ENCODE results near the genes COL19A1 and FAM135A.

DNA sequence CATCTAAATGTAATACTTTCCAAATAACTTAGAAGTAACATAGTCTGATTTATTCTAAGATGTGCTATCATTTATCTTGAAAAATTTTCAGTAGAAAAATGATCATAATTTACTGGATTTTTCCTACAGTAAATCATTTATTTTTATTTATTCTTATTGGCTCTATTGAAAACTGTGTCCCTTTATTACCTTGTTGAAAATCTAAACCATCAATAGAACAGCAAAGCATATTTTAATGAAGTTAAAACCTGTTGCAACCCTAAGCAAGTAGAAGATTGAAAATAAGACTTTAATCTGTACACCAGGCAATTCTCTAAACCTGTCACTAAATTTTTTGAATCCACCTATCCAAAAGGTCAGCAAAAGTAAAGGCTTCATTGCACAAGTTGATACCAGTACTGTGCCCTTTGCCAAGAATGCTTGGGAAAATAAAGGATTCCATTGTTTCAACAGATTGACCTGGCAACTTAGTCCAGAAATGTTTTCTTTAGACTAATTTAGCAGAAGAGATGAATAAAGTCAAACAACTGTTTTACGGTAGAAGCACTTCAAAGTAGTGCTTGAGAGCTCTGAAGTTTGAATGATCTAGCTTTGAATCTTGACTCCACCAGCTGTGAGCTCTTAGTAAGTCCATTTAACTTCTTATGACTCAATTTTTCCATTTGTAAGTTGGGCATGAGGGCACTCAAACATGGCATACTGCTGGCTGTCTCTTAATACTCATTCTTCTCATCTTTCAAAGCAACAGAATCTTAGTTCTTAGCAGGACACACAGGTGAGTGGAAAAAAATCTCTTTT is 56.2 kb upstream of the PTP4A1 start:
- RRBS, result no CpG with 5 or more reads among the region's 1 CpG

GRCh38 chr6:63522350-63522583 is 50.0 kb upstream of the PTP4A1 start:
- RRBS, result no CpG with 5 or more reads among the region's 1 CpG

GRCh38 chr6:63571269-63572407 is 642 bp upstream of the PTP4A1 start:
- RRBS, result 1% methylated on average over 5 of the region's 53 CpGs

- RRBS, result no CpG with 5 or more reads among the region's 2 CpGs
Measured at GRCh38 chr6:63574825-63575446, 2.7 kb downstream of the PTP4A1 start.

DNA sequence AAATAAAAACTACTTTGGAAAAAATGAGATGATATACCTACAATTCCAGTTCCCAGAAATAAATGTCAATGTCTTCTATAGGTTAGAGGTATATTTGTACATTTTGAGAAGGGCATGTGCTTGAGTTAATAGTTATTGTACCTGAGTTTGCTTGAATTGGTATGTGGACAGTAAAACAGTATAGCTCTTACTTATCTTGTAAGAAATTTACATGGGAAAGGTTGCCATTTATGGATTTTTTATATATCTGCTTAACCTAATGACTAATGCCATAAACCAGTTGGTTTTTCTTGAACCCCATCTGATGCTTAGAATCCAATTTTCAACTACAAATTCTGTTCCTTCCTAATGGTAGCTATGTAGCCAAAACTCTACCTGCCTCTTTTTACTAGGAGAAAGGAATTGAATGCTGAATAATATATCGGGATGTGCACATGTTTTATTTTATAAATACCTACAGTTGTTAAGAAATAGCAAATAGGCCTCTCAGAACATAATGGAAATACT is 4.8 kb downstream of the PTP4A1 start:
- RRBS, result no CpG with 5 or more reads among the region's 1 CpG

DNA sequence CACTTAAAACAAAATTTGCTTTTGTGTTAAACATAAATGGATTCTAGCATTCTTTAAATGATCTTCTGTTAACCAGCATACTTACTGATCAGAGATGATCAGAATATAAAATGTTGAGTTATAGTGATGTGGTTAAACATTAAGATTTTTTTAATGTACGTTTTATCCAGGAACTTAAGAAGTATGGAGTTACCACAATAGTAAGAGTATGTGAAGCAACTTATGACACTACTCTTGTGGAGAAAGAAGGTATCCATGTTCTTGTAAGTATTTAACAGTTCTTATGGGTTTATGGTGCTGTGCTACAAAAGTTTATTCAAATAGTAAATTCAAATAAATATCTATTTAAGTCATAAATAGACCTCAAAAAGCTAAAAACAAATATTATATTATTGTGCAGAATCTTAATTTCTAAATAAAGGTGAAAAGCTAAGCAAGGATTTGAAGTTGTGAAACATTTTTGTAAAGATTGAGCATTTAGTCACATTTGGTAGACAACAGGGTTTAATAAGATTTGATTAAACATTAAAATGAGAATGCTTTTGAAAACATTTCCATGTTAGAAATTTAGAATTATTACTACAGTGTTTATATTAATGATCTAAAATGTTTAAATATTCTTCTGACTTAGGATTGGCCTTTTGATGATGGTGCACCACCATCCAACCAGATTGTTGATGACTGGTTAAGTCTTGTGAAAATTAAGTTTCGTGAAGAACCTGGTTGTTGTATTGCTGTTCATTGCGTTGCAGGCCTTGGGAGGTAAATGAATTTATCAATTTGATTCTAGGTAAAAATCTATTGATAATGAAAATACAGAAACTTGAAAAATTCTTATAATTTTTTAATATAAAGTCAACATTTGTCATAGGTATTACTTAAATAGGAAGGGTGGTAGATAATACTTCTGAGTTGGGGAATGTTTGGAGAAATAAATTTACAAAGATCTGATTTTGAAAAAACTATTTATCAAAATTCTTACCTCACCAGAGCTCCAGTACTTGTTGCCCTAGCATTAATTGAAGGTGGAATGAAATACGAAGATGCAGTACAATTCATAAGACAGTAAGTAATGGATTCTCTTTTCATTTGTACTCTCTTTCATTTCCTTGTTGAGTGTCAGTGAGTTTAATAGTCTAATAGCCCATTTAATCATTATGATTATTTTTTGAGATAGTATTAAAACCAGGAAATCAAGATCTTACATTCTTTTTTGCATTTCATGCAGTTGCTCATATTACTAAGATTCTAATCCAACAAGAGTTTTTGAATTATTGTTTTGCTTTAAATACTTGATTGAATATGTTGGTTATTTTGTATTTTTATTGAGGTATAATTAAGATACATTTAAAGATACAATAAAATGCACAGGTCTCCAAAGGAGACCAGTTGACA is 6.5 kb downstream of the PTP4A1 start:
- RRBS, result no CpG with 5 or more reads among the region's 4 CpGs

DNA sequence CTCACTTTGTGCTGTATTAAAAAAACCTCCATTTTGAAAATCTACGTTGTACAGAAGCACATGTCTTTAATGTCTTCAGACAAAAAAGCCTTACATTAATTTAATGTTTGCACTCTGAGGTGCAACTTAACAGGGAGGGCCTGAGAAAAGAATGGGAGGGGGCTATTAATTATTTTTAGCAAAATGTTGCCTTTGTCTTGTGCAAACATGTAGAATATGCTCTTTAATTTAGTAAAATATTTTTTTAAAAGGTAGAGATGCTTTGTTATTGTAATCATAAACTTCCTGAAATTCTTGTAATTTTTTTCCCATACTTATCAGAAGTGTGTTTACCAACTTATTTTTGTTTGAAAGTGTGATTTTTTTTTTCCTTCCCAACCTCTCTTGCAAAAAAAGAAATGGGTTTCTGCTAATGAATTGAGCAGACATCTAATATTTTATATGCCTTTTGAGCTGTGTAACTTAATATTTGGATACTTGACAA is 8.5 kb downstream of the PTP4A1 start:
- RRBS, result no CpG with 5 or more reads among the region's 1 CpG

GRCh38 chr6:63636747-63637069 is 1.1 kb downstream of the PHF3 start:
- RRBS, result no CpG with 5 or more reads among the region's 14 CpGs

- RRBS, result no CpG with 5 or more reads among the region's 8 CpGs
Measured at GRCh38 chr6:65374399-65374747, 73.1 kb downstream of the ZC3H11C start.

DNA sequence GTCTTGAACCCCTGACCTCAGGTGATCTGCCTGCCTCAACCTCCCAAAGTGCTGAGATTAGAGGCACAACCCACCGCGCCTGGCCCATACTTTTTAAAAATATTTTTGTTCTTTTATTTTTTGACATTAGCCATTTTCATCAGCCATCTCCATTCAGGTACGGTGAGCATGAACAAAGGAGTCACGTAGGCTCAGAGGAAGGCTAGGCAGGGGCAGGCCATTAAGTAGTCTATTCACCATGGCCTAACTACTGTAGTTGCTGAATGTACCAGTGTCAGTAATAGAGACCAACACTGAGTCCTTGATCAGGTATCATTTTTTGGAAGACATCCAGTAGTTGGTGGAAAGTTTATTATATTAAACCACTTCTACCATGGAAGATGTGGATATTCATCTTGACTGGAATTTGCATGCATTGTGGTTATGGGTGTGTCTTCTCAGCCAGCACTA is 642.9 kb upstream of the EYS start:
- RRBS, result no CpG with 5 or more reads among the region's 4 CpGs

- RRBS, result no CpG with 5 or more reads among the region's 11 CpGs
Measured at GRCh38 chr6:68883132-68883744, 248.2 kb downstream of the ADGRB3 start.

DNA sequence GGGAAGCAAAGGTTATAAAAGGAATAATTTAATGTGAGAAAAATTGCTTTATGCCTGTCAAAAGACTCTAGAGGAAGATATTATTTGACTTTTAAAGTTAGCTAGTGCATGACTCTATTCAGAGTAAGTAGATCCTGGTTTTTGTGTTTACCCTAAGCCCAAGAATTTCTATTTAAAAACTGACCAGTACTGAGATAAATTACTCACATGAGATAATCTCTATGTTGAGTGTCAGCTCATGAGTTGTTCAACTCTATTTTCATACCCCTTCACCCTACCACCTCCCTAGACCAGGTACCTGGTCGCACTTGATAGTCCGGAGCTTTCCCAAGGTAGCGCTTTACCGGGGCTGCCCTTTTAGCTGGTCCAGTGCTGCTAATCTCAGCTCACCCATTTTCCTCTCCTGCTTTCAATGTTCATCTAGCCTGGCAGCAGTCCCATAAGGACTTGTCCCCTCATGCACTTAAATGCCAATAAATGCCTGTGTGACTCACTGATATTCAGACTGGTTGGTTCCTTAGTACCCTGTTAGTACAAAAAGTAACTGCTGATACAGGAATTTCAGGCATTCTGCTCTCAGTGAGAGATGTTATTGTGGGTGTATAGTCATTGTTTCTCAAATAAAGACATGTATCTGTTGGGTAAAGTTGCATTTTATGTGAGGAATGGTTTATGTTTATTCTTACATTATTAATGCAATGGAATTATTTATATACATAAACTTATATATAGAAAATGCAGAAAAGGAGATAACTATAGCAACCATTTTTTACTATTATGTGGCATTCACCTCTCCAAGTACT is 503.9 kb downstream of the ADGRB3 start:
- RRBS, result no CpG with 5 or more reads among the region's 4 CpGs

DNA sequence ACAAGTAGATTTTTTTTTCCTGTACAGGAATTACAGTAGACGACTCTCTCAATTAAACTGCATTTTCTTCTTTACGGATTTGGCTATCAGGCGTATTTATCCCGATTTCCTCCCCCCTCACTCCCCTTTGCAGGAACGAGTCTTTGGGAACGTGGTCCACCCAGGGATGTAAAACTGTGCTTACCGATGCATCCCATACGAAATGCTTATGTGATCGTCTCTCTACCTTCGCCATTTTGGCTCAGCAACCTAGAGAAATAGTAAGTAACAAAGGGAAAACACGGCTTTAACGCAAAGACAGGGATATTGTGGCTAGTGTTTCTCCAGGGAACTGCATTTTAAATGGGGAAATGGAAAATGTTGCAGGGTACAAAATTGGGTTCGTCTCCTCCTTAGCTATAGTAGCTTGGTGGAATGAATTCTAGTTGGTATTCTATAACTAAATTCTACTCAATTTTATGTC is 563.6 kb downstream of the LMBRD1 start:
- RRBS, result no CpG with 5 or more reads among the region's 13 CpGs

- RRBS, result no CpG with 5 or more reads among the region's 1 CpG
Measured at GRCh38 chr6:69816003-69816330, 19.2 kb upstream of the LMBRD1 start.

DNA sequence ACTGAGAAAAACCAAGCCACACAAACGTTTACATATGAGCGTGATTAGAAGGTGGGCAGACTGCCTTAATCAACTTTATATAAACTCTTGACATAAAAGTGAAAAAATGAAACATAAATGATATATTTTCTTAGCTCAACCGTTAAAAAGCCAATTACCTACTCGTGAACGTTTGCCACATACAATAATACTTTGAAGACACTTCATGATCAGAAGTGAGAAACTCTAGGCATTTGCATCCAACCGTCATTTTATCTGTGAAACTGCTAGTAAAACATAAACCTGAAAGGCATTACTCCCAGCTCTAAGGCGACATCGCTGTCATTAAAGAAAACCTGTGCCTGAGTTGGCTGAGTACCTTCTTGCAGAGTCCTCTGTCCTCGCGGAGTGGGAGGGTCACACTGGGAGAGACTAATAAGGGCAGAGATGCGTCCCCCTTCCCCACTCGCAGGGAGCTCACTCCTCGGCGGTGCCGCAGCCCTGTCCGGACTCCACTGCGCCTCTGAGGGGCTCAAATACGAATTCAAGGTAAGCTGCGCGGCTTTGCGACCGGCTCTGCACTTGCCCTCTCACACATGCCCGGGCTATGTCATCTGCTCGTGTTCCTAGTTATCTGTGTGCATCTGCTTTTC is at the start of gene COL19A1:
COL19A1 (plus strand) TSS at position 444 of the 632 bp plus-strand sequence.
- RRBS, result 7% methylated on average over 7 of the region's 24 CpGs

DNA sequence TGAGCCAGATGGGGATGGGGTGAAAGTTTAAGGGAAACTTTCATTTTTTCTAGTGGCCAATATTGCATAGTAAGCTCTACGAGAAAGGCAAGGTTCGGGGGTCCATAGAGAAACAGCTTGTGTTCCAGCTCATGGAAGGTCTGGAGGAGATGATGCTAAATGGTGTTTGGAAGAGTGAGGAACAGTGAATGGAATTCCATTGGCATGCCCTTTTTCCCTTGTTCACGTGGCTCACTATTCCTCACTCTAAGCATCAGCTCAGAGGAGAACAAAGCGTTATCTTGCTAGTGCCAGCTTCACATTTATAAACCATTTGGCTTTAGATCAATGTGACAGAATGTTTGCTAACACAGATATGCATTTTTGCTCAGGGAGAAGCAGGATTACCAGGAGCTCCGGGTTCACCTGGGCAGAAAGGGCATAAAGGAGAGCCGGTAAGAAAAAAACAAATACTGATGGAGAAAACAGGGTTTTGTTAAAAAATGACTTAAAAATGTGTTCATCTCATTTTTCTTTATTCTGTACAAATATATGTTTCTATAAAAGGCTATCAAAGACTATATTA is 71.4 kb downstream of the COL19A1 start:
- RRBS, result no CpG with 5 or more reads among the region's 6 CpGs

GRCh38 chr6:70398878-70400084 is 14.0 kb upstream of the FAM135A start:
- RRBS, result no CpG with 5 or more reads among the region's 7 CpGs

- RRBS, result 6% methylated on average over 3 of the region's 22 CpGs
Measured at GRCh38 chr6:70413014-70413368, 317 bp upstream of the FAM135A start.

GRCh38 chr6:70413369-70414243 is at the start of gene FAM135A:
FAM135A (plus strand) TSS chr6:70413508.
- RRBS, result 2% methylated on average over 40 of the region's 87 CpGs

- RRBS, result no CpG with 5 or more reads among the region's 2 CpGs
Measured at GRCh38 chr6:70672373-70672941, 4.8 kb downstream of the SMAP1 start.

Measured in AG09309 (cell line).